ENCODE data around the gene ELMOD1.

DNA sequence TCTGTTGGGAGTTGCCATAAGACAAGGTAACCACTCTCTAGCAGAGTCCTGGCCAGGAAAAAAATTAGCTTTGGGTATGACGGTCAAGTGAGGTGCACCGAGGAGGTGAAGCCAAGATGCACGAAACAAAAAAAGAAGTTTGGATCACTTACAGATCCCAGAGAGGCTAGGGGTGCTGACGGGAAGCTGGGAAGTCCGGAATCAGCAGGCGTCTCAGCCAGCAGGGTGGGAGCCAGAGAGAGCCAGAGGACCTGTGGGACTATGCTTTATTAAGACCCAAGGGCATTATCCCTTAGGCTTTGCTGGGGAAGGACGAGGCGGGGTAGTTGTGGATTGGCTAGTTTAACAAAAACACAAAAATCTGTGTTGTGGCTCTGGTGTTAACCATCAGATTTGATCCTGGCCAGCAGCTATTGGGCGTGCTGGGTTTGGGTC is 427.0 kb downstream of the DYNC2H1 start:
- PRO-cap: no peak
- RAMPAGE, long total RNA: no peak

DNA sequence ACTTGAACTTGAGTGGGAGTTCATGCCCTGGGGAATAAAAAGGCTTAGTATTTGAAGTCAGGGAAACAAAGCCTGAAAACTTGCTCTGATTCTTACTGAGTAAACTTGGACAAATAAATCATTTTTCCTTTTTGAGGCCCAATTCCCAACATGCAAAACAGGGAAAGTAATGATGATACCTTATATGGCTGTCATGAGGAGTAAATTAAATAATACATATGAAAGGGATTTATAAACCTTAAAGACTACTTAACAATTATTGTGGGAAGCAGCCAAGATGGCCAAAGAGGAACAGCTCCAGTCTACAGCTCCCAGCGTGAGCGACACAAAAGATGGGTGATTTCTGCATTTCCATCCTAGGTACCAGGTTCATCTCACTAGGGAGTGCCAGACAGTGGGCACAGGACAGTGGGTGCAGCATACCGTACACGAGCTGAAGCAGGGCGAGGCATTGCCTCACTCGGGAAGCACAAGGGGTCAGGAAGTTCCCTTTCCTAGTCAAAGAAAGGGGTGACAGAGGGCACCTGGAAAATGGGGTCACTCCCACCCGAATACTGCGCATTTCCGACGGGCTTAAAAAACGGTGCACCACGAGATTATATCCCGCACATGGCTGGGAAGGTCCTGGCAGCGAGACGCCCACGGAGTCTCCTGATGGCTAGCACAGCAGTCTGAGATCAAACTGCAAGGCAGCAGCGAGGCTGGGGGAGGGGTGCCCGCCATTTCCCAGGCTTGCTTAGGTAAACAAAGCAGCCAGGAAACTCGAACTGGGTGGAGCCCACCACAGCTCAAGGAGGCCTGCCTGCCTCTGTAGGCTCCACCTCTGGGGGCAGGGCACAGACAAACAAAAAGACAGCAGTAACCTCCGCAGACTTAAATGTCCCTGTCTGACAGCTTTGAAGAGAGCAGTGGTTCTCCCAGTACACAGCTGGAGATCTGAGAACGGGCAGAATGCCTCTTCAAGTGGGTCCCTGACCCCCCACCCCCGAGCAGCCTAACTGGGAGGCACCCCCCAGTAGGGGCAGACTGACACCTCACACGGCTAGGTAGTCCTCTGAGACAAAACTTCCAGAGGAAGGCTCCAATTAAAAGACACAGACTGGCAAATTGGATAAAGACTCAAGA is 297.4 kb upstream of the DDI1 start:
- PRO-cap: no peak
- RAMPAGE, long total RNA: no peak

DNA sequence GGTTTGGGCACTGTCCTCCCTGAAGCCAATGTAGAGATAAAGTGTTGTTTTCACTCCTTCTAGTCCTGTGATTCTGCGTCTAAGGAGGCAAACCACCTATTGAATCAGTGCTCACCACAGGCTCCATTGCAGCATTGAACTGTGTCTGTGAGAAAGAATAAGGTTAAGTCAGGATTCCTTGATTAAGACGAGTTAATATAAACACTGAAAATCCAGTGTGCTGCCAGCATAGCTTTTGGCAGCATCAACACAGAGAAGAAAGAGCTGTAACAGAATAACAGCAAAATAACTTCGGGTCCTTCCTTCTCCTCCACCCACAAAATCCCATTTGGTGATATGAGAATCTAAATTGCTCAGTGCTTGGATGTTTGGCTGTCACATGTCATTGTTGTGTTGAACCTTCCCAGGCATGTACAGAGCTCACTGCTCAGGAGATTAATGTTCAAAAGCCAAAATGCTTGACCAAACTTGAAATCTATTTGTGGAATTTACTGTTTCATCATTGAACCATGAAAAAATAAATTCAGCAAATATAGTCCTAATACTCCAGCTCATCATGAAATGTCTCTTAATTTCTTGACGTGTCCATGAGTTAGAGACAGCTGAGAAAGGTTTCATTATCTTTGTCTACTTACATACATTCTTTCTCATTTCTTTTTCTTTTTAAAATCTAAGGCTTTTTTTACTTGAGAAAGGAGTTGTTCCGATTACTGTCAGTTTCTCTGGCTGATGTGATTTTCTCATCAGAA is 185.1 kb upstream of the DDI1 start:
- PRO-cap: no peak
- RAMPAGE, long total RNA: no peak

GRCh38 chr11:105101375-105101582 is 38.3 kb downstream of the CARD18 start:
- PRO-cap: no peak
- RAMPAGE, long total RNA: start-site peak on the minus strand at chr11:105101459-105101467, 44 reads

DNA sequence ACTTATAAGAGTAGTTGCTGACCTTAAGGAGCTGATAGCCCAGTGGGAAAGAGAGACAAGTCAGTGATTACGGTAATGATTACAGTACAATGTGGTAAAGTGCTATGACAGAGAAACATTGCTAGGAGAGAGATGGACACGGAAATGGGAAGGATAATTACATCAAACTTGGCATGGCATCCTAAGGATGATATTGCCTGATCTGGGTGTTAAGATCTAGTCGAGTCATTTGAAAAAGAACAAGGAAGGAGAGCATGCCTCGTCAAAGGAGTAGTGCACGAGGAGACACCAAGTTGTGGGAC is 7.9 kb downstream of the GRIA4 start:
- PRO-cap: no peak
- RAMPAGE, long total RNA: no peak

GRCh38 chr11:106733577-106733877 is 284.7 kb downstream of the GUCY1A2 start:
- PRO-cap: no peak
- RAMPAGE, long total RNA: no peak

GRCh38 chr11:107227258-107227600 is 209.0 kb upstream of the GUCY1A2 start:
- PRO-cap: no peak
- RAMPAGE, long total RNA: no peak

DNA sequence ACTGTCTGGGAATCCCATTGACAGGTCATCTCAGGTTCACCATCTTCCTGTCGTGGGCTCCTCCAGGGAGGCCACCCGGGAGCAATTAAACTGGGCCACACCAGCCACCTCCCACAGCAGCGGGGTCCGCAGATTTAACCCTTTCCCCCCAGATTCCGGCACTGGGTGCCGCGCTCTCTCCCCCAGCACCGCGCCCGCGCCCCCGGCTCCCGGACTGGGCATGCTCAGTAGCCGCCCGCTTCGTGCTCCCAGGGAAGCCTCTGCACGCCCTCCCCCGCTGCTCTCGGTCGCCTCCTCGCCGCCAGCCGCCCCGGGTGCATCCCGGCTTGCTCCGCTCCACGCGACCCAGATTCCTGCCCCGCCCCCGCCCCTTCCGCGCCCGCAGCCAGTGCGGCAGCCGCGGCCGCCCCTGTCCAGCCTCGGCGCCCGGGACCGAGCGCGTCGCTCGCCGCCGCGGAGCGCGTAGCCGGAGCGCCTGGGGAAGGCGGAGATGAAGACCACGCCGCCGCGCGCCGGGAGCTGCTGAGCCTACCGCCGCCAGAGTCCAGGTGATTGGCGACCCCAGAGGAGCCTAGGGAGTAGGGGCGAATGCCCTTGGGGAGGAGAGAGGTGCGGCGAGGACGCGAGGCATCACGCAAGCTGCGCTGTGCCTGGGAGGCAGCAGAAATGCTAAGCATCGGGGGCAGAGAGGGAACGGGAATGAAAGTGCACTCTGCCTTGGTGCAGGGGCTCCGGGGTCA is at the start of gene ELMOD1:
TSS of gene ELMOD1 (plus strand) at position 286 of the 740 bp plus-strand sequence.
- PRO-cap: no peak
- RAMPAGE, long total RNA: no peak

DNA sequence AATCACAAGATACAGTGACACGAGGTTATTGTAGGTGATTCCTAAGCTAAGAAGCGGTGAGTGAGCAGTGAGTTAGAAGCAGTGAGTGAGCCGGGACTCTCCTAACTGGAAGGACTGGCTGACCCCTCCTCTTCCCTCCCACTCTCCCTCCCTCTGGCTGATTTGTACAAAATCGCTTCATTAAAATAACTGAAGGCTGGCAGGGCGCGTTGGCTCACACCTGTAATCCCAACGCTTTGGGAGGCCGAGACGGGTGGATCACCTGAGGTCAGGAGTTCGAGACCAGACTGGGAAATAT is 468 bp upstream of the SLC35F2 start:
- PRO-cap: bidirectional peak, plus-strand start at position 81 of the sequence, minus-strand start at position 87 of the sequence
- RAMPAGE, long total RNA: no peak

- PRO-cap: no peak
- RAMPAGE, long total RNA: no peak
These were observed 1.0 kb downstream of the CUL5 start for GRCh38 chr11:108009470-108010417.

DNA sequence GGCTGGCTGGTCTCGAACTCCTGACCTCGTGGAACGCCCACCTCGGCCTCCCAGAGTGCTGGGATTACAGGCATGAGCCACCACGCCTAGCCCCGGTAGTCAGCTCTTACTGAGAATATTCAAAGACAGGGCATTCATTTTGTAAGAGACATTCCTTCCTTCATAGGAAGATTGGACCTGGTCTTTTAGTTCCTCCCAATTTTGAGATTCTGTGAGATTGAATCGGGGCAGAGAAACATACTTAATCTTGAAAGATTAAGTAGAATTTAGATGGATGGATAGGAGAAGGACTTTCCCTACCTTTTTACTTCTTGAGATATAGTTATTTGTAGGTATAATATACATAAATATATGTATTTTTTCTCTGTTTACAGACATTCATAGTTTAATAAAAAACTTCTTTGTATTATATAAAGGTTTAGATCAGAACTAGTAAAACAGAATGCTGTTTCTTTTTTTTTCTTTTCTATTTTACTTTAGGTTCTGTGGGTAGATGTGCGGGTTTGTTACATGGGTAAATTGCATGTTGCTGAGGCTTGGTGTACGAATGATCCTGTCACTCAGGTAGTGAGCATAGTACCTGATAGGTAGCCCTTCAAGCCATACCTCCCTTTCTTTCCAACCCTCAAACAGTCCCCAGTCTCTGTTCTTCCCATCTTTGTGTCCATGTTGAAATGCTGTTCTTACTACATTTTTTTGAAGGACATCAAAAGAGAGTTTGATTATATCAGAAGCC is 3.0 kb downstream of the ATM start:
- PRO-cap: no peak
- RAMPAGE, long total RNA: no peak

GRCh38 chr11:108340936-108341422 is 118.1 kb downstream of the ATM start:
- PRO-cap: no peak
- RAMPAGE, long total RNA: no peak

GRCh38 chr11:108357716-108358376 is 109.5 kb downstream of the C11orf65 start:
- PRO-cap: no peak
- RAMPAGE, long total RNA: no peak

DNA sequence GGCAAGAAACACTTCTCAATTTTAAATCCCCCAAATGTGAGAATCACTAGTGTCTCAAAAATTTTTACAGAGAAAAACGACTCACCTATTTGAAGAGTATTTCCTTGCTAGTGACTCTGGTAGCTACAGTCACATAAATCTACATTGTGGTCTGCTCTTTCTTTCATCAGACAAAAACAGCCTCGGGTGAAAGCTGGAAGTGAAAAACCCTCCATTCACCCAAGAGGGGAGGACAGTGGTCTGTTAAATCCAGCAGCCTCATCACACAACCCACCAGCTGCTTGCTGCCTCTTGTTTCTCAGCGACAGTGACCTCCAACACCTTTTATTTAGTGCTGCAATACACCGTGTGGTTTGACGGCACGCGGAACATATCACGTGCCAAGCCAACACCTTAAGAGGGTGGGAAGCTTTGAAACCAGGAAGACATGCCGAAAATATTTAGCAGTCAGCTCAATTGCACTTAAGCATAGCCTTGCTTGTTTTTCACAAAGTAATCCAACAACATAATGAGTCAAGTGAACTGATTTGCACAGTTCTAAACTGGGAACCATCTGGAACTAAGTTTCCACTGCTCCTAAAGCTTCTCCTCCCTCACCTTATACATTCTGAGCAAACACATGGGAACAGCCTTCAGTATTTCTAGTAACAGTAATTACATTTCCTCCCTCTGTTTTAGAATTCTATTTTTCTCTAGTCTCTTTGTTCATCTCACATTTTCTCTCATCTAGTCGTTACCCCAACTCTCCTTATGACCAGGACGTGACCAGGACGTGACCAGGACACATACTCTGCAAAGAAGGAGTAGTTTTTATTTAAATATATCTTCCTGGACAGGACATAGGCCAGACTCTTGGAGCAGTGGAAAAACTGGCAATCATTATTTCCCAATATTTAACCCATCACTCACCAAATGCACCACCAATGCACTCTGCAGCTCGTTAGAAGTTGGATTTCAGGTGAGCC is 40.0 kb upstream of the POGLUT3 start:
- PRO-cap: no peak
- RAMPAGE, long total RNA: start-site peak on the minus strand centred at position 334 of the sequence, 73 bp wide, 56 reads; start-site peak on the minus strand centred at position 845 of the sequence, 156 bp wide, 16 reads

DNA sequence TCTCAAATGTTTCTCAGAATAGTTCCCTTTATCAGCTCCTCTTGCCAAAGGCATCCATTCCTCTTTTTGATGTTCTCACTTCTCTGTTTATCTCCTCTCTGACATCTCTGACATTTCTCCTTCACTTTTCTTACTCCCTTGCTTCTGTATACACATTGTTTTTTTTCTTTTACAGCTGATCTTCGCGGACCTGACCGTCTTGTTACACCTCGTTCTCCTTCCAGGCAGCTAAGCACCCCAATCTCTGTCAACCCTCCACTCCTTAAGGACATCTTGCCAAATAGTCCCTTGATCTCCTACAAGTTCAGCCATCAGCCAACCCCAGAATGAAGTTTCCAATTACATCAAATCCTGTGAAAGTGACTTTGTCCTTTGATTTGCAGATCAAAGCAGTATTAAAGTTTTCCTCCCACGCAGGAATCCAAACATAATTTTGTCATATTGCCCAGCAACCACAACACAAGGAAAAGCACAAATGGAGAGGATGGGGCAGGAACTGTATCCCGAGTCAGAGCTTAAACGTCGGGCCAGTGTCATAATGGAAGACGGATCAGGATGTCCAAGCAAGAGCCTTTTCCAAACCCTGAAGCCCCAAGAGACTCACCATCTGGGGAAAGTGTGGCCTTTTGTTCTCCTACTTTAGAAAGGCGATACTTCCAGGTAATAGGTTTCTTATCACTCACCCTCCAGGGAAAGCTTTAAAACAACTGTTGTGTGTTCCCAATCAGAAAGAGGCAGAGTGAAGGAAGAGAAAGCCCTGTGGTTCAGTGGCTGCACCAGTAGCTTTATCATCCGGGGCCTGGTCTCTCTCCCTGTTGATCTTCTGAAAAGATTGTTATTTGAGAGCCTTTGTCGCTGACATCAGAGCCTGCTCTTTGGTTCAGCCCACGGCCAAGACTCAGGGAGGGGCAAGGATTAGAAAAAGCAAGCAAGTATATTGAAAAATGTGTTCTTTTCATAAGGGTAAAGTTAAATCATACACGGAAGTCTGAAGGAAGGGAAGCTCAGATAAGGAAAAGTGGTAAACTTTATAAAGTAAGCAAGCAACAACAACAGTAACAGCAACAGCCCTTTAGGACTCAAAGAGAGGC is 41.8 kb downstream of the EXPH5 start:
- PRO-cap: no peak
- RAMPAGE, long total RNA: start-site peak on the minus strand centred at position 655 of the sequence, 764 bp wide, 20 reads

GRCh38 chr11:108838298-108838753 is 173.5 kb downstream of the DDX10 start:
- PRO-cap: no peak
- RAMPAGE, long total RNA: start-site peak on the plus strand at chr11:108838483-108838565, 31 reads

GRCh38 chr11:110063688-110063988 is 29.6 kb upstream of the ZC3H12C start:
- PRO-cap: no peak
- RAMPAGE, long total RNA: no peak

- PRO-cap: no peak
- RAMPAGE, long total RNA: no peak
These were observed 16.9 kb downstream of the RDX start for GRCh38 chr11:110279467-110280008.

DNA sequence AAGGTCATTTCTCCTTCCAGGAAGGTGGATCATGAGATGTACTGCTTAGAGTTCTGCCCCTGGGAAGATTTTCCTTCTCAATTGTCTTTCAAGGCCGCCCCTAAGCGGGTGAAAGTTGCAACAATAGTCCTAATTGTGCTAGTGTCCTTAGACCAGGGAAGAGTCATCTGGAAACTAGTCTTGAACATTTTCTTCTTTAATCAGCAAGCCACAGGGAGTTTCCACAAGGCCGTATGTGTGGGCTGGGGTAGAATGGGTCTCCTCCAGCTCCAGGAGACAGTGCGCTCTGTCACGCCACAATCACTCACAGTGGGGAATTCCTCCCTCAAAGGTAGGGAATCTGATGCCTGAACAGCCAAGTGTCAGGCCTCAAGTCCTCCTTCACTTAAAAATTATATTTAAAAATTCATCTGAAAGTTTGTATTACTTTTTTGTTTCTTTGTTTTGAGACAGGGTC is 53.3 kb upstream of the RDX start:
- PRO-cap: no peak
- RAMPAGE, long total RNA: no peak

DNA sequence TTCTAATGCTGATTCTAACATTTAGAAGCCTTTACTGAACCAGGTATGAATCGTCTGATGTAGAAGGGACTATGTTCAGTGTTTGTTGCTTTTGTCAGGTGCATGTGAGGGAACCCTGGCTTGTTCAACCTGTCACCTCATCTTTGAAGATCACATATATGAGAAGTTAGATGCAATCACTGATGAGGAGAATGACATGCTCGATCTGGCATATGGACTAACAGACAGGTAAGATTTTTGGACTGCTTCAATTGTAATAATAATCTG is 27.0 kb downstream of the FDX1 start:
- PRO-cap: no peak
- RAMPAGE, long total RNA: no peak